UCH-1 (cell line): ENCODE data around the gene ENDOU.

DNA sequence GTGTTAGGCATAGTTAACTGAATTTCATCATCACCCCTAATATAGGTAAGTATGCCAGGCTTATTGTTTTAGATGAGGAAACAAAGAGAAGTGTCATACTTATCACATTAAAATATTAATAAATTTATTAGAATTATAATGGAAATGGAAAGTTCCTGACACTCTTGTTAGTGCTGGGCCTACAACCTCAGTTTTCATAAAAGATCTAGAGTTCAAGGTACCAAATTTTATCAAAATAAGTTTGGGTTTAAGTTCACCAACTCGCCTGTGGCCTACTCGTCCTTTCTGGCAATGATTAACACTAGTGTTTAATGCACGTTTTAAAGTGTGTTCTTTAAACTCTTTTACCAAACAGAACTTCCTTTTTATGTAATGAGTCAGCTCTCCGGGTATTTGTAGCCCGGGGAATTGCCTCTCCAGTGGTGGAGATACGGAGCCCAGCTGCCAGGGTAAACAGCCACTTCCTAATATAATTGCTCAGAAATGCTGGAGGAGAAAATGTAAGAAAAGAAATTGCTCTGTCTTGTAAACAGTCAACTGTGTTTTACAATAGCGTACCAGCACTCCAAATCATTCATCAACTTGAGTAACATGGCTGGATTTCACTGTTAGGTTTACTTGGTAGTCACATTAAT, 101.0 kb upstream of the SLC38A2 start:
- RRBS, result no CpG with 5 or more reads among the region's 7 CpGs

DNA sequence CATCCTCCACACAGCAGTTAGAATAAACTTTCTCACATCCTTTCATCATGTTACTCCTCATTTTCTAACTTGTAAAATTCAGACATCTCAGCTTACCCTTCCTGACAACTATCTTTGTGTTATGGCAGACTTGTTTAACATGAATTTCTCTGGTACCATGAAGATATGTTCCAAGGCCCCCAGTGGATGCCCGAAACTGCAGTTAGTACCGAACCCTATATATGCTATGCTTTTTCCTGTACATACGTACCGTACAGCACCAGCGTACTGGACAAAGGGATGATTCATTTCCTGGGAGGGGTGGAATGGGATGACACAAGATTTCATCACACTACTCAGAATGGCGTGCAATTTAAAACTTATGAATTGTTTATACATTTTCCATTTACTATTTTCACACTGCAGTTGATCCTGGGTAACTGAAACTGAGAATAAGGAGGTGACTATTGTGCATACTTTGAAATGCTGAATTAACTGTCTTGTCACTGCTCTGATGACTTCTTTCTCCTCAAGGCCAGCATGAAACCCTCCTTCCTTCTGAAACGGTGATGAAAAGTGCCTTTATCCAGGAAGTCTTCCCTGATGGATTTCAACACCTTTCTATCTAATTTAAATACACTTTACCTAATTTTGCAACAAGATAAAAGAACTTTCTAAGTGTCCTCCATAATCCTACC, 177.3 kb upstream of the SLC38A2 start:
- RRBS, result no CpG with 5 or more reads among the region's 7 CpGs

GRCh38 chr12:46557492-46558376, 185.2 kb upstream of the SLC38A2 start:
- RRBS, result no CpG with 5 or more reads among the region's 5 CpGs

DNA sequence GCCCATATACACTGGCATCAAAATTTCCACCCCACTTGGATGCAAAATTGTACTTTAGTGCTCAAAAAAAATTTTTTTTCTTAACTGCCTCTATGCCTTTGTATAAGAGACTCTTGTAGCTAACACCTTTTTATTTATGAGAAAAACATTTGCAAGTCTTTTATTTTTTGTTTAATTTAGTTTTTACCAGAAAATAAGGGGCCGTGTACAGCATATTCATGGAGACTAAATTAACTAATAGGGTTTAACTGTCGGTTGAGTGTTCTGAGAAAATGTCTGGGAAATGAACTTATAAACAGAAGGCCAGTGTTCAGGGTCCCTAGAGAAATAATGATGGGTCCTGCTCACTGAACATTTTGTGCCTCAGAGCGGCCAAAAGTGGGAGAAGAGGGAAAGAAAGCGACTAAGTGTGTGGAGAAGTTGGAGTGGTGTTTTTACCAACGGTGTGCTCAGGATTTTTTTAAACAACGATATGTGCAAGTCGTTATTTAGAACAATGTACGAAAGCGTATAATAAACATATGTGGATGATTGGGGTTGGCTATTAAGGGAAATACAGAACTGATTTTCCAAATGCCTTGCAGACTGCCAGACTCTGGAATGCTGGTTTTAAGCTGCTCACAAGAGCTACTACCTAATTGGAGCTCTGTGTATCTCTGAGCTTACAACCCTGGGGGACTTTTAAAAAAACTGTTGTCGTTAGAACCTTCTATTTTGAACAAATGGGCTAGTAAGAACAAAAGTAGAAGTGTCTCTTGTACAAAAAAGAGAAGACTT, 166.7 kb downstream of the SLC38A4 start:
- RRBS, result no CpG with 5 or more reads among the region's 10 CpGs

GRCh38 chr12:46788094-46788617, 37.6 kb downstream of the SLC38A4 start:
- RRBS, result no CpG with 5 or more reads among the region's 4 CpGs

- RRBS, result no CpG with 5 or more reads among the region's 7 CpGs
These were observed 302 bp downstream of the SLC38A4 start for GRCh38 chr12:46825531-46825858.

DNA sequence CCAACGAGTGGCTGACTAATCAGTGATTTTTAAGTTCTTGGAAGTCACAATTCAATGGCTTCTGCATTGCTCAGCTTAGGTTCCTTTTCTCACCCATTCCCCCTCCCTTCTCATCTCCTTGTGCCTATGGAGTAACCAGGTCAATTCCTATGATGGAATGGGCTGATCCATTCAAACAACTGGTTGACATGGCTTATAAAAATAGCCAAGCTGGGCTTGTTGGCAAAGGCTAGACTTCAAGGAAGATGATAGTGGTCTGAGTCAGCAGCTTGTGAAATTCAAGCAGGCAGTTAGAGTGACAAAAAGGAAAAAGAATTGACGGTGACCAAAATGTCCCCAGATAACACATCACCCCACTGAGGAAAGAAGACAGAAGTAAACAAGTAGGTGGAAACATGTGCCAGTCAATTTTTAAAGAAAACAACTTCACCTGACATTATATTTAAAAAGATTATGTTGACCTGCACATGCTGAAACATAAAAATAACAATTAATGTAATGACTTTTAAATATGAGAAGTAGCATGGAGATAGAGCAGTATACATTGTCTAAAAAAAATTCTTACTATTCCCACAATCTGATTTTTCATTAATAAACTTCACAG, 119.8 kb upstream of the PCED1B start:
- RRBS, result no CpG with 5 or more reads among the region's 2 CpGs

DNA sequence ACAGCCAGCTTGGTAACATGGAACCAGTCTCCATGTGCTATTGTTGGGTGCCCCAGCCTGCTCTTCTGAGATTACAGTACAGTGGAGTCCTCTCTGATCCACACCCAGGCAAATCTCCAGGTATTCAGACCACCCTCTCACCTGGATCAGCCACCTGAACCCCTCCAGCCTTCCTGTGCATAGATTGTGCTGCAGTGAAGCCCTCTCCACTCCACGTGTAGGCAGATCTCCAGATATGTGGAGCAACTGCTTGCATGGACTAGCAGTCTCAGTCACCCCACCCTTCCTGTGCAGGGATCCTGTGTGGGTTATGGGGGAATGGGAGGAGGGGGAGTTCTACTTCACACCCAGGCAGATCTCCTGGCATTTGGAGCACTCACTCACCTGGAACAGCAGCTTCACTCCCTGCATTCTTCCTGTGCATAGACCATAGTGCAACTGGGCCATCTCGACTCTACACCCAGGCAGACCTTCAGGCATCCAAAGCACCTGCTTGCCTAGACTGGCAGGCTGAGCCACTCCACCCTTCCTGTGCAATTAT, 96.1 kb upstream of the PCED1B start:
- RRBS, result no CpG with 5 or more reads among the region's 2 CpGs

- RRBS, result no CpG with 5 or more reads among the region's 2 CpGs
These were observed 74.7 kb upstream of the PCED1B start for GRCh38 chr12:47004621-47005153.

- RRBS, result no CpG with 5 or more reads among the region's 9 CpGs
These were observed 8.3 kb upstream of the AMIGO2 start for GRCh38 chr12:47087688-47088926.

DNA sequence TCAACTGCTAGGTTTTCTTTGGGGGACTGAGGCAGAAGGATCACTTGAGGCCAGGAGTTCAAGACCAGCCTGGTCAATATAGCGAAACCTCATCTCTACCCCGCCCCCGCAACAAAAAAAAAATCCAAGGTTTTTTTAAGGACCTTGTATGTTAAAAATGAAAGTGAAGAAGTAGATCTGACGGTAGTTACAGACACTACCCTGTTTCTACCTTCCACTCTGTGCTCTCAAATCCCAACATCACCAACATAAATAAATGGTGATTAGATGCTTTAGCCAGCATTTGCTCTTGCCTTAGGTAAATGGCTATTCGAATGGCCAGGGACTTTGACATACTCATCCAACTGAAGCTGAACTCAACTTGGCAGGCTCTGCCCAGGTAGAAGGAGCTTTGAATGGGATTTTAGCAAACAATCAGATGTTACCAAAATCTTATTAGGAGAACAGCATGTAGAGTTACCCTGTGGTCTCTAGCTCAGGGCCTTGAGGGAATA, 126.9 kb upstream of the AMIGO2 start:
- RRBS, result no CpG with 5 or more reads among the region's 5 CpGs

- RRBS, result no CpG with 5 or more reads among the region's 1 CpG
These were observed 129.8 kb upstream of the AMIGO2 start for GRCh38 chr12:47209544-47209907.

DNA sequence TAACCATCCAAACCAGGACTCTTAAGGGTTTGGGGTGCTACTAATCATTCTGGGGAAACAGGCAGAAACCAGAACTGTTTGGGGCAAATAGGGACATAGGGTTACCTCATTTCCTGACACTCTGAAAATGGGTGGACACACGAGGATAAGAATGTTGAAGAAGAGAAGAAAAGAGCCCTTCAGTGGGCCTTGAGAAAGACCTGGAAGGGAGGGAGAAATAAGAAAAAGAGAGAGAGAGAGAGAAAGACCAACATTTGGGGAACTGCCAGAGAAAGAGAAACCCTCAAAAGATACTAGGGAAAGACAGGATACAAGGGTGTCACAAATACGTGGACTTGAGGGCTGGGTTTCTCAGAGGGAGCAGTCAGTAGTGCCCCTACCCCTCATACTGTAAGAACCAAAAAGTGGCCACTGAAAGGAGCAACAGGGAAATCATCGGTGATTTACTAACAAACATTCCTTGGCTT, 143.2 kb upstream of the AMIGO2 start:
- RRBS, result no CpG with 5 or more reads among the region's 3 CpGs

DNA sequence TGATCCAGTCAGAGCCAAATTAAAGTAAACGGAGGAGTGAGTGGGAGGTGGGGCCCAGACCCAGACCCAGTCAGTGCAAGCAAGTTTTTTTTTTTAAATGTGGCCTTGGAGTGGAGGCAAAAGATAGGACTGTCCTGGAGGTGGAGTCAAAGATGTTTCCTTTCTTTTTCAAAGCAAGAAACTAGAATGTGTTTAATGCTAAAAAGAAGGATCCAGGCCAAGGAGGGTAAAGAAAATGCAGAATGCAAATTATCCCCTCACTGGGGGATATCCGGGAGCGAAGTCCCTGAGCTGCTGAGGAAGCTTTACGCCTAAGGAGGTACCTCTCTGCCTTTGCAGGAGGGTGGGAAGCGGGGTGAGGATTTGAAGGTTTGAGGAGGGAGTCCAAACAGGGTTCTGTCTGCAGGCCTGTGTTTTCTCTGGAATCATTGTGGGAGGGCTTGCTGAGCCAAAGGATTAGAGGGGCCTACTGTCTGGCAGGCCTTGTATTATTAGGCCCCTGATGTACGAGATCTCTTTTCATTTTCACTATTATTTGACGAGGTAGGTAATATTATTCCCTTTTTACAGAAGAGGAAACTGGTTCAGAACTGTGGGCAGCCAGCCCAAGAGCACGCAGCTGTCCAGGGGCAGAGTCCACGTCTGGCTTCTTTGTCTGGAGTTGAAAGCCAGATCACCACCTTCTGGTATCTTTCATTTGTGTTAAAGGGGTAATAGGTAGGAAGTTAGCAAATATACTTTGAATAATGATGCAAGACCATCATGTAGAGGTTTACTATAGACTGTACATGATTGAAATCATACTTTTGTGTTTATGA, 143.8 kb upstream of the AMIGO2 start:
- RRBS, result no CpG with 5 or more reads among the region's 9 CpGs

- RRBS, result no CpG with 5 or more reads among the region's 14 CpGs
These were observed 170.2 kb upstream of the AMIGO2 start for GRCh38 chr12:47249580-47250678.

DNA sequence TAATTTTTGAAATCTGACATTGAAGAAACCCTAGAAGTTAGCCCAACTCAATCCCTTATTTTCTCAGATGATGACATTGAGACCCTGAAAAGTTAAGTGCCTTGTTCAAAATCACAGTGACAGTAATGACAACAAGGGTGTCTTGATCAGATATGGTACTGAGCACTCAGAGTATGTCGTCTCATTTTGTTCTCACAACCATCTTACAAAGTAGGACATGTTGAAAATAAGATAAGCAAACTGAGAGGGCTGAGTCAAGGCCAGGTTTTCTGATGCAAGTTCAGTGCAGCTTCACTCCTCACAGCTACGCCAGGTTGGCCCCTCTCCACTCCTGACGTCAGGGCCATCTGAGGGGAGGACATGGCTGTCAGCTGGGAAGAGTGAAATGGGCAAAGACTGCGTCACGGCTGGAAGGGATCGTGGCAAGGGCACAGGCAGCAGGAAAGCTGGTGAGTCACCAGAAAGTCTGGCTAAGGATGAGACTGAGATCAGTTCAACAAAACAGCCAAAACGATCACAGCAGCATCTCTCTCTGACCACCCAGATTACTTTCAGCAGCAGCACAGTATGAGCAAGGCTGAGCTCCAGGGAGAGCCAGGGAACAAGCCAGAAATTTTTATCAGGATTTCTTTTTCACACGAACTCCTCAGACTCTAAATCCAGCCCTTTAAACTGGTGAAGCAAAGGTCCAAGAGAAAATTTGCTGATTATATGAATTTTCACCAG, 297.7 kb upstream of the AMIGO2 start:
- RRBS, result no CpG with 5 or more reads among the region's 8 CpGs

DNA sequence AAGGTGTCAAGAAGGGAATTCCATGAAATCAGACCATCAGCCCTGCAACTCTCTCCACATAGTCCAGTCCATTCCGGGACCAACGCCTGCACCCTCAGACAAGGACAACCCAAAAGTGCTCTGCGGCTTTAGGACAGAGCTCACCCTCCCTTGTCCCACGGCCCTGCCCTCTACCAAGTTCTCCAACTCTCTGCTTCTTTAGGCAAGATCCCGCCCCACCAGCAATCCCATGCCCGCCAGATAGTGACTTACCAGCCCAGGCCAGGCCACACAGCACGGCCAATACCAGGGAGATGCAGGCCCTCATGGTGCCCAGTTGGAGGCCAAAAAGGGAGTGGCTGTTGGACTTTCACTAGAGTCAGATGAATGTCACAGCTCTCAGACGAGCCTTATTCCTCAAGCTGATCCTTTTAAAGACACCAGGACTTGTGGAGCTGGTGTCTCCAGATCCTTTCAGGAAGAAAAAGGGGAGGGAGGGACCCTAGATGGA, at the start of gene ENDOU:
Gene ENDOU, minus strand, starts transcription at position 384 of the 490 bp plus-strand sequence.
- RRBS, result no CpG with 5 or more reads among the region's 8 CpGs

DNA sequence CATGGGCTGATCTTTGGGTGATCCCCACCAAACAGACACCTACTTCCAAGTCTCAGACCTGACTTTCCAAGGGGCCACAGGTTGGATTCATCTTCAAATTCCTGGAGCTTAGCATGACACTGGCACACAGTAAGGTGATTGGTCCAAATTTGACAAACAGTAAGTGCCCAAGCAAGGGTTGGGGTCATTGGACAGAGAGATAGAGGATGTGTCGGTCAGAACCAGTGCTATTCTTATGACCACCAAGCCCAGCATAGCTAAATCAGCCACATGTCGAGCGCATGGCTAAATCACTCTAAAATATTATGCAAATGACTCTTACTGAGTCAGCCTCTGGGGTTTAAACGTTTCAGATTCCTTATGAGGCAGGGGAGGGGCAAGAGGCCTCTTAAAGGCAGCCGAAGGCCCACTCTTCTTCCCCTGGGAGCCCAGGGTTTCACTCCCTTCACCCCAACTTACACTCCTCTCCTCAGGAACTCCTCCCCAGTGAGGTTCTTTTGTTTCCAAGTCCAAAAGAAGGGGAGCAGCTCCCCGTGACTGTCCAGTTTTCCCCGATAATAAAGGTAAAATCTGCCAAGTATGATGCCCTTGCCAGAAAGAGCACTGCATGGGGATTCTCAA, 595 bp upstream of the ENDOU start:
- RRBS, result no CpG with 5 or more reads among the region's 7 CpGs

- RRBS, result no CpG with 5 or more reads among the region's 8 CpGs
These were observed 596 bp downstream of the RAPGEF3 start for GRCh38 chr12:47758063-47758505.

GRCh38 chr12:47768344-47768961, 4.6 kb upstream of the SLC48A1 start:
- RRBS, result no CpG with 5 or more reads among the region's 2 CpGs